AG04449 (cell line): ENCODE measurements around the genes TEDDM1 and RNASEL.

- RRBS: no CpG with 5 or more reads among the region's 14 CpGs
Observed at GRCh38 chr1:182068910-182069595, 7.5 kb upstream of the ZNF648 start.

GRCh38 chr1:182088026-182088755 is 26.7 kb upstream of the ZNF648 start:
- RRBS: no CpG with 5 or more reads among the region's 15 CpGs

DNA sequence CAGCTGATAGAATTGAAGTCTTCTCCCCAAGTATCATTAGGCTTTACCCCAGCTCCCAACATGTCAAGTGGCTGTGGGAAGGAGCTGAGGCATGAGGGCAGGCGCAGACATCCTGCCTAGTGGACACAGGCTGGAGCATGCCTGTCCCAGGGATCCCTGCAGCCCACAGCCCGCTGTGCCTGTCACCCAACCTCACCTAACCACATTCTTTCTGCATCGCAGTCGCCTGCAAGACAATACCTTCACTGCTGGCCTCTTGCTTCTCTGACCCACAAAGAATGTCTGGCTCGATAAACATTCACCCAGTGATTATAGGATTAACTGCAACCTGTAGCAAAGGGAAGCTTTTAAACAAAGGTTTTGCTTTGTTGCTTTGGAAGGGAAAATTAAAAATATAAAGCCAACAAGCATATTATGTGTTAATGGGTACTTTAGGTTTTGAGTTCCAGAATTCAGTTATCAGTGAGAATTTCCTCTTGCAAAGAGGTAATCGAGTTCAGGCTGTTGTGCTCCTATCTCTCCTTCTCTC is 39.9 kb upstream of the ZNF648 start:
- RRBS: no CpG with 5 or more reads among the region's 6 CpGs

DNA sequence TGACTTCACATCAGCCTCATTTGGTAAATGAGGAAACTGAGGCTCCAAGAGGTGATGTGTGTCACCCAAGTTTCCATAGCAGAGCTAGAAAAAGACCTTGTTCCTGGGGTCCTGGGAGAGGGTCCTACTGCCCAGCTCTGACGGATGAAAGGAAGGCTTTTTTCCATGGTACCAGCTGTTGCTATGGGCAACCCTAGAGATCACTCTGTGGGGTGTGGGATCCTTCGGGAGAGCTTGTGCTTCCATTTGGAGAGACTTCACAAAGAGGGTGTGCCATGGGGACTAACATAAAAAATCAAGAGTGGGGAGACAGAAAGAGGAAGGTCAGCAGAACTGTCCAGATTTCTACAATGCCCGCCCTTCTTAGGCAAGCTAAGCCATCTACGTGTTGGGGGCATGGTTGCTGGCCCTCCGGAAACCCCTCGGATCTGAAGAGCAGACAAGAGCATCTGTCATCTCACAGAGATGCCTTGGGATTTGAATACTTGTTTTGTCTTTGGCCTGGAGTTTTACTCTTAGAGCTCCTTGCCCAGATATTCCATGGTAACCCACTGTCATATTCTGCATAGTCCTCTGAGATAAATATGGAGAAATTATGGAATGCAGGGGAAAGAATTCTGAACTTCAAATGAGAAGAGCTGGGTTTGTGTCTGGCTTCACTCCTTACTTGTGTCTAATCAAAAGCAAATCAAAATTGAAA is 83.9 kb upstream of the ZNF648 start:
- RRBS: no CpG with 5 or more reads among the region's 6 CpGs

DNA sequence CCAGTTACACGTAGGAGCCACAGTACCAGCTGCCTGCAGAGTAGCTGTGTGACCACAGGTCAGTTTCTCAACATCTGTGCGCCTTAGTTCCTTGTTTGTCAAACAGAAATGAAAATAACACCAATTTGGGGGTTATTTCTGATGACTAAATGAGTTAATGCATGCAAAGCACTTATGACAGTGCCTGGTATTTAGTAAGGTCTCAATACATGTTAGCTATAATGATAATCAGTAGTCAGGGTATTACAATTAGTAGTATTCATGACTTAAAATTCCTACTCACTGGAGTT is 85.7 kb upstream of the ZNF648 start:
- RRBS: no CpG with 5 or more reads among the region's 2 CpGs

DNA sequence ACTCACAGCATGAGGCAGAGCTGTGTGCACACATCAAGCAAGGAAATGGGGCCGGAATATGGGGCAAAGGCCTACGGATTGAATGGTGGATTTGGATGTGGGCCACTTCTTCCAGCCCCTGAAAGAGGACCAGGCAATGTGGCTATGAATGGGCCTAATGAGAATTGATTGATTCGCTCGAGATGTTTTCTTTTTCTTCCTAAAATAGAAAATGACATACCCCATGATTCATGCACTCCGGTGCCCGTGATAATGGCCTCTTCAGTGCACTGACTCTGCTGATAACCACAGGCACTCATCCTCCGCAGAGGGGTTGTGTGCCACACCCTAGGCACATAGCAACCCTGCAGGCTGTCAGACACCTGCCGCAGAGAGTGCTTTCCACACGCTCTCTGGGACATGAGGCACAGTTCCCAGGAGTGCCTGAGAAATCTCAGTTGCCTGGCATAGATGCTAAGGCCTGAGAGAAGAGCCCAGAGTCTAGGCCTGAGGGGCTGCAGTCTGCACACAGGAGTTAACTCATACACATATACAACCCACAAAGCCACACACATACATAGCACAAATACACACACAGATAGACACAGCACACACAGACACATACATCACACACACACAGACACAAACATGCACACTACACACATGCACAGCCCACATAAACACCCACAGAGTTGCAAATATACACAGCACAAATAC is 155.3 kb downstream of the GLUL start:
- RRBS: no CpG with 5 or more reads among the region's 9 CpGs

- RRBS: no CpG with 5 or more reads among the region's 2 CpGs
Observed at GRCh38 chr1:182259124-182259474, 132.5 kb downstream of the GLUL start.

DNA sequence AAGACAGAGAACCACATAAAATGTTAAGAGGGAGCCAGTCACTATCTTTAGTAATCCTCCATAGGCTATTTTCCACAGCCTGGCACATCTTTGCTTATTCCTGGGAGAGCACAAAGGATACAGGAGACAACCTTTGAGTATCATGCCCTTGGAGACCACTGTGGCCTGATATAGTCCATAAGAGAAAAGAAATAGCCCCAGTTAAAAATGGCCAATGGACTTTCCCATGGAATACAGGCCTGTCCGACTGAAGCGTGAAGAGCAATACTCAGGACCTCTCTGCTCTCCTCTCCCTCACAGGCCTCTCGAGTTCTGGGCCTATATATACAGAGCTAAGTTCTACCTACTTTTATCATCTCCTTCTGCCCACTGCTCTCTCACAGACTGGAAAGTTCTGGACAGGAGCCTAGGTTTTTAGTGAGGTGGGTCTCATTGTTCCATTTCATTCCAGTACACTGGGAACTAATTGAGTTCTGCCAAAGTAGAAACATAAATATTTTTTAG is at the start of gene TEDDM1:
Gene TEDDM1 (minus strand): TSS at position 326 of the 504 bp plus-strand sequence.
- RRBS: no CpG with 5 or more reads among the region's 3 CpGs

- RRBS: no CpG with 5 or more reads among the region's 5 CpGs
Observed at GRCh38 chr1:182588051-182588589, 936 bp downstream of the RNASEL start.

DNA sequence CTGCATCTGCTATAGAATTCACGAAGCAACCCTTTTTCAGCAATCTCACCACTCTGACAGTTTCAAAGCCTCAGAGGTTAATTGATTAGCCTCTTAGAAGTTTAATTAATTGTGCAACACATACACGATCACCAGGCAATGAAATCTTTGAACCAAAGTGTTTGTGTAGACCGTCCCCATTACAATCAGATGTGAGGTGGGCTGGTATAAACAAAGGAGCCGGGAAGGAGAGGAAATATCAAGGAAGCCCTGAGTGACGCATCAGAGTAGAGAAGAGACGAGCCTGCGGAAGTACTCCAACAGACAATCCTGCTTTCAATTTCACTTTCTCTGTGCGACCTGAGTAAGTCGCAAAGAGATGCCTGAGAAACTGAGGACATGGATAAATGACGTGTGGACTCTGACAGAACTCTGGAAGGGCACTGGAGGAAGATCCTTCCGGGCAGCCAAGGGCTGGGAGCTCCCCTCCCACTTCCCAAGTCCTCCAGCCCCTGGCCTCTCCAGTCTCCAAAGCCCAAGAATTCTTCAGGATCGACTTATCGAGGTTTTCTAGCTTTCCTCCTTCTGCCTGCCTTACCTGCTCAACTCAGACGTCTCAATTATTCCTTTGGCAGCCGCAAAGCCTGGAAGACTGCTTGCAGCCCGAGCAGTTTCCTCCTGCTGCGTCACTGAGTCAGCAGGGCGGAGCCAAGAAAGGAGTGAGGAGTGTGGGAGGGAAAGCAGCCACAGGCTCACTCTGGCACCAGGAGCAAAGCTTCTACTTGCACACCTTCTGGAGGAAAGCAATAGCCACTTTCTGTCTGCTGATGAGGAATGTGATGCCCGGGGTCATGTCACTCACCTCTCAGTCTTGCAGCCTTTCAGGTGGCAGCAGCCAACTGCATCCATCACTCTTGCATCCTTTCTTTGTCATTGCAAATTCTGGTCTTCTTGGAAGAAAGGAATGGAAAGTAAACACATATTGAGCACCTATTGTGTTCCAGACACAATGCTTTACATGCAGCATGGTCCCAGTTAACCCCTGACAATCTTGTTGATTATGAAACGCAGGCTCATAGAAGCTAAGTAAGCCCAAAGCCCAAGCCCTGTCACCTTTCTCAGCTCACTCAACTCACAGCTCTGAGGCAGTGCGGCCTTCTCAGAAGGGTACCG is at the start of gene RNASEL:
Gene RNASEL (minus strand): TSS at position 667 of the 1,152 bp plus-strand sequence.
- RRBS: no CpG with 5 or more reads among the region's 22 CpGs

DNA sequence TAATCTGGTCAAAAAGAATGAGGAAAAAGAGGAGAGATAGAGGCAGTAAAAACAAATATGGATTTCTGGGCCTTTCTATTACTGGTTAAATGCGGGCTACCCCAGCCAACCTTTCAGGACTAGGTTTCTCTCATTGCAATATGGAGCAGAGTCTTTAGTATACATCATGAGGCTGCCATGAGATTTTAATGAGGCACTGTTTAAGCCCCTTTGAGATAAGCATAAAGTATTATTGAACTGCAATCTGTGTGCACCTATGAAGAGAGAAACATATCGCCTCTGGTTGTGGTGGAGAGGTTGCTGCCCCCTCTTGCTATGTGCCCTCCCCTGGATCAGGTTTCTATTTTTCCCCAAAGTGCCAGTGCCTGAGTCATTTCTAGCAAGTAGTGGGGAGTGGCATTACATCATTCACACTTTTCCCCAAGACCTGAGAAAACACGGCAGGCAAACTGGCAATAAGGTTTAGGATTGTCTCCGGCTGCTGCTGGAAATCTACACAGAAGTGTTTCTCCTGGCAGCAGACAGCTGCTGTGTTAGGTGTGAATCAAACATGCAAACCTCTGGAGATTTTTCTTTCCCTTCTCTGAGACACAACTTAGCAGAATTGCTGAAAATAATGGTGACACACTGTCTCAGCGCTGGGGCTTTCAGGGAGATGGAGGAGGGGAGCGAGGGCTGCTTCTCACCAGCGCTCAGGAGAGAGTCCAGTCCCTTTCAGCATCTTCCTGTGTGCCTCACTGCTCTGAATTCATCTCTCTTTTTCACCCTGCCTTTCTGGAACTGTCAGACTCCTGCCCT is 13.6 kb upstream of the RGS16 start:
- RRBS: no CpG with 5 or more reads among the region's 7 CpGs

GRCh38 chr1:182633684-182634360 is 29.6 kb upstream of the RGS16 start:
- RRBS: no CpG with 5 or more reads among the region's 11 CpGs

DNA sequence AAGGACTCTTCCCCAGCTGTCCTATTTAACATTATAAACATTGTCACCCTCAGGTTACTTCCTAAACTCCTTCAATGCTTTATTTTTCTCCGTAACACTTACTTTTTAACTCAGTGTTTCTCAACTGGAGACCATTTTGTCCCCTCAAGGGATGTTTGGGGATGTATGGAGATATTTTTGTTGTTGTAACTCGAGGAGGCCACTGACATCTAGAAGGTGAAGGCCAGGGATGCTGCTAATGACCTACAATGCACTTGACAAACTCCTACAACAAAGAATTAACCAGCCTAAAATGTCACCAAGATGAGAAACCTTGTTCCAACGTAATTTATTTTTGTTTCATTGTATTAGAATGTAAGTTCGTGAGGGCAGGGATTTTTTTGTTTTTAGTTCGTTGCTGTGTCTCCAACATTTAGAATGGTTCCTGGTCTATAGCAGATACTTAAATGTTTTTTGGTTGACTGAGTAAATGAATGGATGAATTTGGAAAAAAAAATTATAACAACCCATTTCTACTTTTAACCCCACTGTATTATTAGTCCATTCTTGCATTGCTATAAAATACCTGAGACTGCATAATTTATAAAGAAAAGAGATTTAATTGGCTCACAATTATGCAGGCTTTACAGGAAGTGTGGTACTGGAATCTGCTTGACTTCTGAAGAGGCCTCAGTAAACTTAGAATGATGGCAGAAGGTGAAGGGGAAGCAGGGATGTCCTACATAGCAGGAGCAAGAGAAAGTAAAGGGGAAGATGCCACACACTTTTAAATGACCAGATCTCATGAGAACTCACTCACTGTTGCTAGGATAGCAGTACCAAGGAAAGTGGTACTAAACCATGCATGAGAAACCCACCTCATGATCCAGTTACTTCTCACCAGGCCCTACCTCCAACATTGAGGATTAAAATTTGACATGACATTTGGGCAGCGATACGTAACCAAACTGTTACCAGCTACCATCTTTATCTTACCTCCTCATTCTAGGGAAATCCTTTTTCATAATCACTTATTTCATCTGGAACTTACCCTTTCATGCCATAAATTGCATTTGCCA is 9.3 kb downstream of the DHX9 start:
- RRBS: no CpG with 5 or more reads among the region's 7 CpGs

DNA sequence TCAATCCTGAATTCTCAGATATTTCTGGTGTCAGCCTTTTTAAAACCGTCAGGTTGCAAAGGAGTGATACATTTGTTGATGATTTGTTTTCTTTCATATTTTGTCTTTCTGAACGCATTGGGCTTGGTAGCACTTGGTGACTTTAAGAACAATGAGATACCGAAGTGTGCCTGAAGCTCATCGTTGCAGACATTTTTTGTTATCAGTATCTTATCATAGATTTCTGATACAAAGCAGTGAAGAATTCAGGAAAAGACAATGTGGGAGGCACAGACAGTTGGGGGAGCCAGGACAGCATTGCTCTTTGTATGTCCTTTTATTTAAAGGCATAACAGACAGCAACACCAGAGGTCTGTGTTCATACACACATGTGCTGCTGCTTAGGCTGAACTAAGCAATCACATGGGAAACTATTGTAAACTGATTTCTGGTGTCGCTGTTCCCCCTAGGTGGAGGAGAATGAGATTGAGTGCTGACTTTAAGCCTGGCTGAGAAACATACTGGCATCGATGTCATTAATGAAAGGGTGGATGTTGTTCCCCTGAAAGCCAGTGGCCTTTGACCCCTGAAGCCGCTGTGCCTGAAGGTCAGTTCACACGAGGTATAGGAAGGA is 16.1 kb downstream of the DHX9 start:
- RRBS: no CpG with 5 or more reads among the region's 8 CpGs

DNA sequence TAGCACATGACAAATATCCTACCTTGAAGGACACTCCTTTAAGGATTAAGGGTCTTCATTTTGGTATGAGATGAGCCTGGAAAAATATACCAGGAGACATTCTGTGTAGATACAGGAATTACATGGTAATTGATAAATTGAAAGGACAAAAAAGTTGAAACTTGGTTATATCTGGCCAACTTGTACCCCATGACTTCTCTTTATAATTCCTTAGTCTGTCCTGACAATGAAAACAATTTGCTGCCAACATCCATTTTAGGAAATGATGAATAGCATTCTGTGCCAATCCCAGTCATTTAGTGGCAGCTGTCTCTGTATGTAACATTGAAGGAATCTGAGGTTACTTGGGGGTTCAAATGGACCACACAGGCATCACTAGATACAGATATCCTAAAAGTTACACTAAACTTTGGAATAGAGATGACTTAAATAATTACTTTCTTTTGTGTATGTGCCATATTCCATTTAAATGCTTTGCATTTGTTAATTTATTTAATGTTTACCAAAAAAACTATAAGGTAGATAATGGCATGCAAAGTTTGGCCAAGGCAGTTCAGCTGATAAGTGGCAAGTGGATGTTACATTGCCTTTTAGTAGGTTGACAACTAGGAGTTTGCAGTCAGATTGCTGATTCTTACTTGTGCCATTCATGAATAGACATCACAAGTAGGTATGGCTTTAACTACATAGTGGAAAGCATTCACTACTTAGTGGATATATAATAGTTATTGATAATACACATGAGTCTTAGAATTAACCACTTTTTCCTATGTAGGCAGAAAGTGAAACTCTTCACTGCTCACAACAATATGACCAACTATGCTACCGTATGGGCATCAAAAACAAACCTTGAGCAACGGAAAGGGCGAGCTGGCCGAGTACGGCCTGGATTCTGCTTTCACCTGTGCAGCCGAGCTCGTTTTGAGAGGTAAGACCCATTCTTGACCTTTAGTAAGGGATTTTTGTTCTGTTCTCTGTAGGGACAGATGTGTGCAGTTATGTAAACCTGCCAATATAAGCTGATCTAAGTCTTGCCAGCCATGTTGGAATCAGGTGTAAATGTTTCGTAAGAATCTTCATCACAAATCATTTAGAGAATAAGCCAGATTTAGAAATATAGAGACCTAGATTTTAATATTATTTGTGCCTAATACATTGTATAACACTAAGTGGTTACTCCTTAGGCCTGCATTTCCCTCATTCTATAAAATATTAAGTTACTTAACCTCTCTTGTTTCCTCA is 38.5 kb downstream of the DHX9 start:
- RRBS: no CpG with 5 or more reads among the region's 8 CpGs

- RRBS: no CpG with 5 or more reads among the region's 5 CpGs
Observed at GRCh38 chr1:182962564-182962970, 9.6 kb upstream of the SHCBP1L start.

GRCh38 chr1:183178339-183178940 is 7.6 kb upstream of the LAMC2 start:
- RRBS: no CpG with 5 or more reads among the region's 7 CpGs

DNA sequence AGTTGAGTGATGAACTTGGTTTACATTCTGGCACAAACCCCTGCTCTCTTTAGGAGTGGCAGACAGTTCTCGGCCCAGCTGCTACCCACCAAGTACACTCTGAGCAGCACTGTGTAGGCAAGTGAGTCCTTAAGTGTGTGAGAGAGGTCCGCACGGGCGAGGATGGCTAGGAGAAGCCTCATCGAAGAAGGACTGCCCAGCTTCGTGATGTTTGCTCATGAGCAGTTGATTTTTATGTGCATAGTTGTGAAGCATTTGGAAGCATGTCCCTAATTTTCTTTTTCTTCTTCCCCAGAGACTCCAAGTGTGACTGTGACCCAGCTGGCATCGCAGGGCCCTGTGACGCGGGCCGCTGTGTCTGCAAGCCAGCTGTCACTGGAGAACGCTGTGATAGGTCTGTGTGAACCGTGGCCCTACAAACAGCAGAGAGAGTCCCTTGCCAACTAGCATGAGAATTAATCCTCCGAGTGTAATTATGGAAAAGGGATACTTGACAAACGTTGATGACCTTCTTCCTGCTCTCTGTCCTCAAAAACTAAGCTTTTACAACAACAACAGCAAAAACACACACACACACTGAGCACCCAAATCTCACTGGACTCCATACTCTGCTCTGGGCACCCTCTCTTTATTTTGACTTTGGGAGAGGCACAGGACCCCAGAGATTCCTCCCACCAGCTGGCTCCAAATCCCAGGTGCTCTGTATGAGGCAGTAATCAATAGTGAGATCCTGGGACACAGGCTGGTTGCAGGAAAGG is 32.2 kb downstream of the LAMC2 start:
- RRBS: no CpG with 5 or more reads among the region's 14 CpGs

DNA sequence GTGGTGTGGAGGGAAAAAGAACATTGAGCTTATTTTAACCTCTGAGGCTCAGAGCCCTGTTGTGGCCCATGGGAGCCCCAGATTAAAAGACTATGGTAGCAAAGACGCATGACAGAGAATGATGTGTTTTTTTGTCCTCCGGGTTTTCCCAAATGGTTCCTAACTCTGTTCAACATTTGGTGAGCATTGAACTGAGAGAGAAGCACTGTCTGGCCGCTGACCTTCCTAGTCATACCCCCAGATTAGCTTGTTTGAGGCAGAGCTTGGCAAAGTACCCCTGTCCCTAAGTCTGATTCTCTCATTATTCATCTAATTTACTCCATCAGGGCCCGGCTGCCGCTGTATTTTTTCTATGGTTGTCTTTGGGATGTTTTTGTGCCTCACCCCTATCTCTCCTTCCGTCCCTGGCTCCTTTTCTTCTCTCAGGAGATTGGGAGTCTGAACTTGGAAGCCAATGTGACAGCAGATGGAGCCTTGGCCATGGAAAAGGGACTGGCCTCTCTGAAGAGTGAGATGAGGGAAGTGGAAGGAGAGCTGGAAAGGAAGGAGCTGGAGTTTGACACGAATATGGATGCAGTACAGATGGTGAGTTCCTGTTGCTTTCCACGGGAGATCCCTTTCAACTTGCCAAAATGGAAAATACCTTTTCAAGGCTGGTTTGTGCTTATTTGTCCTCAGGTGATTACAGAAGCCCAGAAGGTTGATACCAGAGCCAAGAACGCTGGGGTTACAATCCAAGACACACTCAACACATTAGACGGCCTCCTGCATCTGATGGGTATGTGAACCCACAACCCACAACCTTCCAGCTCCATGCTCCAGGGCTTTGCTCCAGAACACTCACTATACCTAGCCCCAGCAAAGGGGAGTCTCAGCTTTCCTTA is 53.8 kb downstream of the LAMC2 start:
- RRBS: no CpG with 5 or more reads among the region's 10 CpGs

DNA sequence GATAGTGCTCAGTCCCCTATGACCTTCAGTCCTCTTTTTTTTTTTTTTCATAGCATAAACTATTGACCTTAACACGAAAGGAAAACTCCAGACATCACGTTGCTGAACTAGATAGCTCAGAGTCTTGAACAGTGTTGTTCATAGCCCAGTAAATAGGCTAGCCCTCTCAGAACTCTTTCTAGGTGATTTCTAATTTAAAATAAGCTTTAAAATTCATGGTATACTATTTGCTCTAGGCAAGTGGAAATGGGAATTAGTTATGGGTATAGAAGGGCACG is 56.7 kb downstream of the LAMC2 start:
- RRBS: no CpG with 5 or more reads among the region's 3 CpGs